ENCODE measurements around a stretch of chr16.

GRCh38 chr16:58044754-58045580 is 19.4 kb downstream of the MMP15 start:
- PRO-cap = no peak

DNA sequence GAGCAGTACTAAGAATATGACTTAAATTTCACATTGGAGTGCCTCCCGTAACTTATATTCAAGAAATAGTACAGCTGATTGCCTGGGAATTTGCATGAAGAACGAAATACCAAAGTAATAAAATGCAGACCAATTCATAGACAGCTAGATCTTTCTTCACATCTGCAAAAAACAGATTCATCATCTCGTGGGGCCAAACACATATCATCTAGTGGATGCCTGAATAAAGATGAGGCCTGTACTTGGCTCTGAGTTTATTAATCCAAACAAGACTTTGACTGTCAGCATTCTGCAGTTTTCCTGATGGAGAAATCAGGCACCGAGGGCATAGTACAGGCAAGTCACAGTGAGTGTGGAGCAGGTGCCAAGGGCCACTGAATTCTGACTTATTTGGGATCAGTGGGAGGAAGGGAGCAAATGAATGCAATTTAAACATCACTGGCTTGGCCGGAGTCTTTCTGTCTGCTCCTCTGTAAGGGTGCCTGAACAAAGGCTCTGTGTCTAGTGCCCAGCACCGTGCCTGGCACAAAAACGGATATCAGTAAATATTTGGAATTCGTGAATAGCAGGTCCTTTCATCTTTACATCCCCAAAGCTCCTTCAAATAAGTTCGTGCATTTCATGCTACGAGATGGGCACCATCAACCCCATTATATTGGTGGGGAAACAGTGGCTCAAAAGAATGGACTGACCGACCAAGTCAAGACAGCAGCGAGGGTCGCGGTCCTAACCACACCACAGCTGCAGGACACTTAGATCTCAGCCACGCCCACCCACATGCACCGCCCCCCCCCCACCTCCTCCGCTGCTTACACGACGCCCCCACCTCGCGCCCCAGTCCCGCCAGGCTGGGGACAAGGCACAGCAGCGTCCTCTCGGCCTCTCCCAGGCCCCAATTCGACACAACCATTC is 877 bp downstream of the CFAP20 start:
- PRO-cap = unidirectional peak, plus-strand start at position 837 of the sequence

- PRO-cap = no peak
Measured at GRCh38 chr16:58157479-58158417, 28.6 kb upstream of the CFAP20 start.

DNA sequence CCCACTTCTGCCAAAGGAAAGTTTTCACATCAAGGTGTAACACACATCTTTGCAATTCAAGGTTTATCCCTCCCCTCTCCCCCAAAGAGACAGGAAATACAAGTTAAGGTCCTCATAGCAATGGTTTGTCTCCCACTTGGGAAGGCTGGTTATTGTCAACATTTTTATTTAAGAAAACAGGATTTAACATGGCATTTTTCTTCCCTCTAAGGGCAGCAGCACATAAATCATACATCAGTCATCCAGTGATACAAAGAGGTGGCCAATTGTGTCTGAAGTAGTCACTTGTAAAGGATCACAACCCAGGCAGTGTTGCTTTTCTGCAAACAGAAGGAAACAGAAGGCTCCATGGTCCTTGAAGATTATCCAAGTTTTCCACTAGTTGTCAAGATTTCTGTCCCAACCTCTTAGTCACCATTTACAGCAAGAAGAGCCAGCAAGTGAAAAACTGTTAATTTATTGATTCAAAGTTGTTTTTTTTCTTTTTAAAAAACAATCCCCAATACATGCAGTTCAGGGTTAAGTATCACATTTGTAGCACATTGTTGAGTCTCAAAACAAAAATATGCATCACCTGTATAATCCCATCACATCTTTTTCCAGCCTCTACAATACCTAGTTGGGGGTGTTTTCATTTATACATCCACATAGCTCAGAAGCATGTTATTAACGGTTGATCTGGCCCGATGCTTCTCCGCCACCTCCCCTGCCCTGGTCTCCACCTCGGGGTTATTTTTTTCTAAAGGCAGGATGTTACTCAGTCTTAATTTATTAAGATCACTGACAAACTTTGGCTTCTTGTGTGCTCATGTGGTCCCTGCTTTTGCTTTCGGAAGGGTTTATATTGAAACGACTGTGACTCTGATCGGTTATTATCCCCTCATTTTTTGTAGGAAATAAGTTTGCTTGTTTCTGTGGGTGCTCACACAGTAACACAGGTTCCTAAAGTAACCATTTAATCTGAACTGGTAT is 30.5 kb upstream of the CFAP20 start:
- PRO-cap = no peak

DNA sequence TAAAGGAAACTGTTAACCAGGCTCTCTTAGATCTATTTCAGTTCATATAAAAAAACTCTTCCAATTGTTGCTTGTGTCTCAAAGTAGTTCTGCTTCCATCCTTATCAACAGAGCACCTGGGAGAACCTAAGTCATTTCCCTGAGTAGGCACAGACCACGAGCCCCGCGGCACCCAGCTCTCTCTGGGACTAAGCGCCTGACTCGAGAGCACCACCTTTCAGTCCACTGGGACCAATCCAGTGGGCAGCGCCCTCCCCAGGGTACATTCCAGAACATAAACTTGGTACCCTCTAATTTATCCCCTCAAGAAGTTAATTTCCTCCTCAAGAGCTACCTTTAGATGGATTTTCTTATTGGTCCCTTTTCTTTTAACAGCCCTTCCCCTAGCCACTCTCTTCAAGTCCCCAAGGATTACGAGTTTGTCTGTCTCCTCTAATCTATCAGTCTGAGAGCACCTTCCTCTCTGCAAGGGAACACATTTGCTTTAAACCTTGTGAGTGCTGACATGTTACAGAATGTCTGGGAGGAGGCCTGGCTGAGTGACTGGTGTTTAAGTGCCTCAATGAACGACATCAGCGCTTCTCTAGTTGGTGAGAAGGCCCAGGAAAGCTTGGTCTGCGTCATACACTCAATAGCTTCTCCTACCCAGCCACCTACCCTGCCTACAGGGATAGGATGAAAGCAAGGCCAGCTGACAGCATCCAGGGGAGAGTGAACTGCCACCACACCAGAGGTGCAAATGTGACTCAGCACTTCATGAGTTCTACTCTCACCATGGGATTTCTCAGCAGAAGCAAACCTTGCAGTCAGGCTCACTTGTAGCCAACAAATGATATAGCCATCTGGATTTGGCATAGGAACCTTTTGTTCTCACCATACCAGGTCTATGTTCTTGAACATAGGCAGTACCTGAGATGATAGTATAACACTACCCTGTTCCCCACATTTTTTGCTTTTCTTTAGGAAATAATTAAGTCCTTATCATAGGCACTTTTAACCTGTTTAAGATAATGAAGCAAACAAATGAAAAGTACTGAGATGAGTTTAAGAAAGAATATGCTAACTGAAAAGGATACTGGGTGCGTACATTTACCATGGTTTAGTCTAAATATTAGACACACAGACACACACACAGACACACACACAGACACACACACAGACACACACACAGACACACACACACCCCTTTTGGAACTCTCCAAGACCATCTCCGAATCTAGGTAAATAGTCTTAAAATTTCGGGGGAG is 31.6 kb upstream of the CFAP20 start:
- PRO-cap = no peak

GRCh38 chr16:58166543-58166801 is 31.4 kb downstream of the CSNK2A2 start:
- PRO-cap = no peak

DNA sequence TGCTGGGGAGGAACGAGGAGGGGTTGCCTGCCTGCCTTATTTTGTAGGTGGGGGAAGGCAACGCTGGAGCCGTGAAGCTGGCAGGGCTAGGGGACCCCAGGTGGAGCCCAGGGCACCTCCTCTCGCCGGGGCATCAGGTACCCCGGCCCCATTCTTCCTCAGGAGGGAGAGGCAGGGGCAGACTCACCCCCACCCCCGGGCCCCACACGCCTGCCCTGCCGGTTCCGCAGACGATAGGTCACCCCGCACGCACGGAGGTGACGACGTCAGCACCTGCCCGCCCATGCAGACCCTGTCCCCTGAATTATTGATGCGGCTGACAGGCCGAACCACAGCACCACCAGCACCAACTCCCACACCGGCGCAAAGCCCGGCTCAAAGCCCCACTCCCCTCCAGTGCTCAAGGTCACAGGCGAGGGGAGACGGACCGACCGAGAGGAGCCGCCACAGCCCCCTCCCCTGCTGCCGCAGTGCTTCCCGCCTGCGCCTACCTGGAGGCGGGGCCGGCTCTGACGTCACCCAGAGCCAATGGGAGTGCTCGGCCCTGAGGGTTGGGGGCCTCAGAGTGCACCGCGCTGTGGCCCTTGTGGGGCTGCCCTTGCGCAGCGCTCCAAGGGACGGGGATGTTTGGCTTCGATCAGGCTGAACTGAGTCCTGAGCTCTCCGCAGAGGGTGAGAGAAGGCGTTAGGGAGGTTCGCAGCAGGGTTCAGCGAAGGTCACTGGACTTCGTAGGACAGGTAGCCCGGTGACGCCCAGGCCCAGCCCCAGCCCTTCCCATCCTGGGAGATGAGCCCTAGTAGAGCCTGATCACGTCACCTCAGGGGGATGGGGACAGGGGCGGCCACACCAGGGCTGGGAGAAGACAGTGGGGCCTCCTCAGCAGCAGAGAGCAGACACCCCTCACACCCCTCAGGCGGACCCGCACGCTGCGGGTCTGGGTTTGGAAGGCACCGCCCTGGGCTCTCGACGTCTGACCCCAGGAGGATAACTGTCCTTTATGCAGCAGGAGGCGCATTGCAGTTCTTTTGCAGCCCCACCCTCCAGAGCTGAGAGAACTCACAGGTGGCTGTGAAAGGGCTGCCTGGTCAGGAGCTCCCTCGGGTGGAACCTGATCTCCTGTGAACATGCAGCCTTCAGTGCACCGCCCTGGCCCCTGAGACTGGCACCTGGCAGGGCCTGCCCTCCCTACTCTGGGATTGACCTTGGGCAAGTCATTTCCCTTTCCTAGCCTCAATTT is 1.4 kb downstream of the NDRG4 start:
- PRO-cap = no peak

DNA sequence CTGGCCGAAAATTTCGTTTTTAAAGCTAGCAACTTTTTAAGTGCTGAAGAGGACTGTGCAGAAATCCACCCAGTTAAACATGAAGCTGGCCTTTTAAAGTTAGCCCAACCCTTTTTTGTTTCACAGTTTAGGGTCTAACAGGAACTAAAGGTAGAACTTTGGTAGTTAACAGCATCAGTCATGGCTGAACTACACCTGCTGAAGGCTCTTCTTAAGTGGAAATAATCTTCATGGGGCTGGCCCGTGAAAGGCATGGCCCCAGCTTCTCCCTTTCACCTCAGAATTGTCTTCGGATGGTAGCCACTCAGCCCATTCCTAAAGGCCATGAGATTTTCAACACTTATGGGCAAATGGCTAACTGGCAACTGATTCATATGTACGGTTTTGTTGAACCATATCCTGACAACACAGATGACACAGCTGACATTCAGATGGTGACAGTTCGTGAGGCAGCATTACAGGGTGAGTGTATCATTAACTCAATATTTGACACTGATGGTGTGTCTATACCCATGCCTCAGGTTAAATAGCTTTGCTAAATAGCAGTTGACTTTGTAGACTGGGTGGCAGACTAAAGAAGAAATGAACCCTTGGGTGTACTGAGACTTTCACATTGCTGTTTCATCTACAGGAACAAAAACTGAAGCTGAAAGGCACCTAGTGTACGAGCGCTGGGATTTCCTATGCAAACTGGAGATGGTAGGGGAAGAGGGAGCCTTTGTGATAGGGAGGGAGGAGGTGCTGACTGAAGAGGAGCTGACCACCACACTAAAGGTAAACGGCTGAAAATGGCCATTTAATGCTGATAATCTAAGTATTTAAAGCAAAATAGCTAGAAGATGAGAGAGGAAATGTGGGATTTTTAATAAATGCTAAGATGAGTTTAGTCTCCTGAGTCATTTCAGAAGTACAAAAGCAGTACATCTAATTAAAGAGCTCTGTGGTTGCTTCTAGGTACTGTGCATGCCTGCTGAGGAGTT is 2.7 kb downstream of the SETD6 start:
- PRO-cap = no peak

DNA sequence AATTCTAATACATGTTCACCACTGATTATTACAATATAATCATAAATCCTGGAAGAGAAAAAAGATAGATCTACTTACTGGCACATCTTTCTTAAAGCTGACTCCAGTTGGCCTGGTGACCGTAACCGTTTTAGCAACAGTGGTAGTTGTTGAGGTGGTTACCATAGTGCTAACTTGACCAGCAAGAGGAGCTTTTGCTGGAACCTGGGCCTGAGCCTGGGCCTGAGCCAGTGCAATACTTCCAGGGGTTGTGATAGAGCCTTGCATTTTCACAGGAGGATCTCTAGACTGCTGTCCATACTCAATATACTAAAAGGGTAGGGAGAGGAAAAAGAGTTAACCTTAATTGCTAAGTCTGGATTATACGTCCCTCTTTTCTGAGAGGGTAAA is 36.2 kb downstream of the SETD6 start:
- PRO-cap = no peak

- PRO-cap = no peak
Measured at GRCh38 chr16:58726991-58727873, 6.9 kb downstream of the GOT2 start.

- PRO-cap = no peak
Measured at GRCh38 chr16:59573858-59574156, 839.7 kb upstream of the GOT2 start.

- PRO-cap = no peak
Measured at GRCh38 chr16:61055582-61055937, 980.7 kb downstream of the CDH8 start.

- PRO-cap = no peak
Measured at GRCh38 chr16:63664800-63665096, 1457.1 kb downstream of the CDH11 start.

DNA sequence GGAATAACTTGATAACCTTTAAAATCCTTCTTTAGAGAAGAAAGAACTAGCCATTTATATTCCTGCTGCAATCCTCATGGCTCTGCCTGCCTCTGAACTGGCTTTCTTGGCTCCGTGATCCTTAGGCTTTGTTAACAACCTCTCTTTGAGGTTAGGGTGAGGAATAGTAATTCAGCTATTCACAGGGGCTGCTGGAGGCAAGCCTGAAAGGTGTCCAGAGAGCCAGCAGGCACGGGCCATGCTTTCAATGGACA is 530.2 kb upstream of the CDH11 start:
- PRO-cap = no peak

DNA sequence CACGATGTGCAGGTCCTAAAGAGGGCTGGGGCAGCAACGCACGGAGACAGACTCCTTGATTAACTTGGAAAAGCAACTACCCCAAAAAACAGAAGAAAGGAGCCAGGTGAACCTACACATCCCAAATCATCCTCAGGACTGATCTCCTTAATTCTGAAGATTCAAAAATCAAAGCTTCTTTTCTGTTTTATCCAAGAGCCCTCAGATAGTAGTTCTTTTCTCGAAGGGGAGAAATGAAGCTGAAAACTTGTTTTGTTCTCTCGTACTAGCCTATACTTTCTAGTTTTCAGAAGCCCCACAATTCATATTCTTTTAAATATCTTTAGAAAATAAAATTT is 223.7 kb upstream of the CDH5 start:
- PRO-cap = no peak

- PRO-cap = no peak
Measured at GRCh38 chr16:66377354-66377888, 10.9 kb downstream of the CDH5 start.

DNA sequence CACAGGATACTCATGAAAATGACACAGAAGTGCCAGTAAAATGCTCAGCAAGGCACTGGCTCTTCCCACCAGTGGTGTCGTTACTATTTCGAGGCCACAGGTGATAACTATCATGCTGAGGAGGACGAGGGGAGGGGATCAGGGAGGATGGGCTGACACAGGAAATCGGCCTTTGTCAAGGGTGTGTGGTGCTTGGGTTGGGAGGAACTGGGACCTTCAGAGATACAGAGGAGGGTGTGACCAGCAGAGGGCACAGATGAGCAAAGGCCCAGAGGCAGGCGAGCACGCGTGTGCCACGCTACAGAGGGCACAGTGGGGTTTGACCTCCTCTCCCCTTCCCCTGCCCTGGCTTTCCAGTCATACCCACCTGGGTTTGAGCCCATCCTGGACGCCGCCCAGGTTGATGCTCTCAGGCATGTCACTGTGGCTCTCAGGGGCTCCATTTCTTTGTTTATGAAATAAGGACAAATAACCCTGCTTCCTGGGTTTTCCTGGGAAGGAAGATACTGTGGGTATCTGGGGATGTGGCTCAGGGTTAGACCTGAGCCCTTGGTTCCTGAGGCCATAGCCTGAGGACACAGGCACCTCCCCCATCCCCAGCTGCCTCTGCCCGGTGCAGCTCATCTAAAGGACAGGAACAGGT is 51.7 kb downstream of the BEAN1 start:
- PRO-cap = no peak

- PRO-cap = no peak
Measured at GRCh38 chr16:66502165-66503006, 47.5 kb downstream of the TK2 start.

- PRO-cap = no peak
Measured at GRCh38 chr16:66510868-66511667, 38.9 kb downstream of the TK2 start.

- PRO-cap = no peak
Measured at GRCh38 chr16:66605012-66605823, 714 bp downstream of the CMTM3 start.